ENCODE measurements around a stretch of chr2.

DNA sequence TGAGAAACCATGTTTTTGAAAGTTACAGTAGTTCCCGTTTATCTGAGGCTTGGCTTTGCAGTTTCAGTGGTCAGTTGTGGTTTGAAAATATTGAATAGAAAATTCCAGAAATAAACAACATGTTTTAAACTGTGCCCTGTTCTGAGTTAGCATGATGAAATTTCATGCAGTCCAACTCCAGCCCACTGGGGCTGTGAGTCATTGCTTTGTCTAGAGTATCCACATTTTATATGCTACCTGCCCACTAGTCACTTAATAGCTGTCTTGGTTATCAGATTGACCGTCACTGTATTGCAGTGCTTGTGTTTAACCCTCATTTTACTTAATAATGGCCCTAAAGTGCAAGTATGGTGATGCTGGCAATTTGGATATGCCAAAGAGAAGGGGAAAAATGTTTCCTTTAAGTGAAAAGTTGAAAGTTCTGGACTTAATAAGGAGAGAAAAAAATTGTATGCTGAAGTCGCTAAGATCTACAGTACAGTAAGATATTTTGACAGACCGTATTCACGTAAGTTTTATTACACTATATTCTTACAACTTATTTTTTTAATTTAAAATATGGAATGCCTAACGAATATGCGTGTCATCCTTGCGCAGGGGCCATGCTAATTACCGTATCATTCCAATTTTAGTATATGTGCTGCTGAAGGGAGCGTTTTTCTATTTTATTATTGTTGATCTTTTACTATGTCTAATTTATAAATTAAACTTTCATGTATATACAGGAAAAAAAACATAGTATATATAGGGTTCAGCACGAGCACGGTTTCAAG lies 47.8 kb downstream of the ZNF638 start:
- RRBS: no CpG with 5 or more reads among the region's 12 CpGs

DNA sequence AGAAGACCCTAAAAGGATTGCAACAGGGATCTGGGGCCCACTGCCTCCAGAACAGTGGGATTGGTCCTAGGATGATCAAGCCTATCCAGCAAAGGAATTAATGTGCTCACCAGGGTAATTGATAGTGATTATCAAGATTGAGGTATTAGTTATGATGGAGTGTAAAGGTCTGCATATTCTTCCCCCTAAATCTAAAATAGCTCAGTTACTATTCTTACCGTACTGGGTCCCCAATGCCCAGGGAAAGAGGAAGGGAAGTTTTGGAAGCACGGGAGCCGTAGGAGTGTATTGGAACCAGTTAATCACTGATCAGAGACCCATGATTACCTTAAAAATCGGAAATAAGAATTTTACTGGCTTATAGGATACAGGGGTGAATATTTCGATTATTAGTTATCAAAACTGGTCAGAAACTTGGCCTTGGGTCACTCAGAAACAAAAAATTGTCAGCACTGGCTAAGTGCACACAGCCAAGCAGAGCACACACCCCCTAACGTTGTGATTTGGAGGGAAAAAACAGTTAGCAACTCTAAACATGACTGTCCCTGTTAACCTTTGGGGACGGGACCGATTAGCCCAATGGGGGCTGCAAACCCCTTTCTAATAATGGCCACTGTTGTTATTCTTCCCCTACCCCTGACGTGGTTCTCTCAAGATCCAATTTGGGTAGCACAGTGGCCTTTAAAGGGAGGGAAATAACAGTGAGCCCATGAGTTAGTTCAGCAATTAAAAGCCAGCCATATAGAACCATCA lies 58.9 kb downstream of the ZNF638 start:
- RRBS: no CpG with 5 or more reads among the region's 9 CpGs

- RRBS: no CpG with 5 or more reads among the region's 5 CpGs
Measured at GRCh38 chr2:71456218-71456618, 10.3 kb upstream of the DYSF start.

- RRBS: 80% methylated on average over 1 of the region's 5 CpGs
Measured at GRCh38 chr2:71458608-71459110, 7.8 kb upstream of the DYSF start.

DNA sequence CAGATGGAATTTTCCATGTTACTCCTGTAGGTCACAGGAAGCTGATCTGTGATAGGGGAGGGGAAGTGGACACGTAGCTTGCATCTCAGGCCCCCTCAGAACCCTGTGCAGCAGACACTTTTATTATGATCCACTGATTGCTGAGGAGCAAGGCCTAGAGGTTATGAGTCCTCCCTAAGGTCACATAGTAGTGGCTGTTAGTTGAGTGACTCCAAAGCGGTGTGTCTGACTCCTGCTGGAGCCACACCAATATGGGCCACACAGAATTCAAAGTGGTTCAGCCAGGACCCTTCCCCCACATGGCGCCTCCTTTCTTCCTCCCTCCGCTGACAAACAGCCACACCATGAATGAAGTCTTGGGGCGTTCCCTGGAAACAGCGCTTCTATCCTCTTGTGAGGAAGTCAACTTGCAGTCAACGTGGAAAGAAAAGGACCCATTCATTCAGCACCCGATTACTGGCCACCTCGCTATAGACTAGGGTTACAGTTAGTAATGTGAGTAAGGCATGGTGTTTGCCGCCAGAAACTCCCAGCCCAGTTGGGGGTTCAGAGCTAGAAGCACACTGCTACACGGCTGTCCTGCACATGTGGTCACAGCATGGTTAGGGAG lies 8.5 kb downstream of the DYSF start:
- RRBS: no CpG with 5 or more reads among the region's 11 CpGs

DNA sequence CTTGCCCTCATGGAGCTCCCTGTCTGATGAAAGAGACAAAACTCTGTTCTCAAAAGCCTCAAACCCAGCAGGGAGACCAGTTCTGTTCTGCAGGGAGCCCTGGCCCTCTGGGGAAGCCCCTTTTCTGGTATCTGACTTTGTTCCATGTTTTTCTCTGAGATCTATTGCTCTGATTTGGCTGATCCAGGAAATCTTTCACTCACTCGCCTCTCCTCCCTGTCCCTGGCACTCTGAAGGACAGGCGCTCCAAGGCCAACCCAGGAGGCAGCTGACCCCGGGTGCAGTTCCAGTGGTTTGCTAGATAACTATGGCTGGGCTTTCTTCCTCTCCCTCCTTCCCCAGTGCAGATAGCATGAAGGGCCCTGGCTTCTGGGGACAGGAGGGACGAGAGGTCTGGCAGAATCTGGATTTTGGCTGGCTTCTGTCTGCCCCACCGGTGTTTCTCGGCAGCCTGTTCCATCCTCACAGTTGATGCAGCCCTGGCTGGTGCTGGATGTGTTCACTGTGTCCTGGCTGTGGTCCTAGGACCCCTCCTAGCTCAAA lies 149.0 kb downstream of the DYSF start:
- RRBS: no CpG with 5 or more reads among the region's 6 CpGs

GRCh38 chr2:71716527-71717545 lies 250.3 kb downstream of the DYSF start:
- RRBS: no CpG with 5 or more reads among the region's 18 CpGs

- RRBS: under 1% methylated on average over 15 of the region's 57 CpGs
Measured at GRCh38 chr2:72148098-72148688, 531 bp upstream of the CYP26B1 start.

DNA sequence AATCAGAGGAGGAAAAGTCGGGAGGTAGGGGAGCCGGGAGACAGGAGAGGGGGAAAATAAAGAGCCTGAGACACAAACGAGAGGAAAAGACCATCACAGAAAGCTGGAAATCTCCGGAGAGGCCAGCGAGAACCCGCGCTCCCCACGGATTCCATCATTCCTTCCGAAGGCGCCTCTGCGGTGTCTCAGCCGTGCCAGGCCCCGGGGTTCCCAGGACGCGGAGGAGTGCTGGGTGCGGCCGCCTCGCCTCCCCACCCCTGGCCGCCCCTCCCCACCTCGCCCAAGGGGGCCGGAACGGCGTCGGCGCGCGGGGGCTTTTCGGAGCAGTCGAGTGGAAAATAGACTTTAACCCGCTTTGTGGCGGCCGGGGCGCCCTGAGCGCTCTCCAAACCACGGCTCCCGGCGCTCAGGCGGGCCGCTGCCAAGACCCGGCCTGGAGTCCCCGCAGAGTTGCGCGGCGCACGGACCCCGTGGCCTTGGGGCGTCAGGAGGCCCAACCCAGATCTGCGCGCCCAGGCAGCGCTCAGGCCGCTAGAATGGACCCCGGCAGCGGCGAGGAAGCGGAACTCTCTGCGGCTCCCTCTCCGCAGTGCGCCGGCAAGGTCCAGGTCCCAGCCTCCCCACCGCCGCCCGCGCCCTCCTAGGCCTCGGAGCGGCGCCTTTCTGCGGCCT lies 1.4 kb upstream of the EMX1 start:
- RRBS: 2% methylated on average over 44 of the region's 67 CpGs

DNA sequence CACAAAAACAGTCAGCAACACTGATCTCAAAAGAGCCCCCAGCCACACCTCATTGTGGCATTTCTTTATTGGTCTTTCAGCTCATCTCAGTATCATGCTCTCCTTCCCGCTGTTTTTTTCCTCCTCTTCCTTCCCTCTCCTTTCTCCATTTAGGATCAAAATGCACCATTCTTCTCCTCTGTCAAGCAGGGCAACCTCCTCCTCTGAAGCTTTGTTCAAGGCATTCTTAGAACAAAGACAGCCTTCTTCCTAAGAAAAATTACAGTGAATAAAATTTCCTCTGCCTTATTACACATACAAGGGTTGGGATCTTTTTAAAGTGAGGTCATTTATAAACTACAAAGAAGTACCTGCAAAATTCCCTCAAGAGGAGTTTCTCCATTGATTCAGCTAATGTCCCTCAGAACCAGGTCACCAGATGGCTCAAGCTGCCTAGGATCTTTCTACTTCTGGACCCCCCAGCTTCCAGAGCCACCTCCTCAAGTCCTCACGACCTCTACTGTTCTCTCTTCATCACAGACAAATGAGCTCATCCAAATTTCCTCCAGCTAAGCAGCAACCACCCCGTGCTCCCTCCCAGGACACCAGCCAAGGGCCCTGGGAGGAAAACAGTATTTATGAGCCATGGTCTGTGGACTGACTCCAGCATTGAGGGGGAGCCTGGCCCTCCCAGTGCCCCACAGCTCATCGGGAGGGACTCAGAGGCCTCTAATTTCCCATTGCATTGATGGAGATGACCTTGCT lies 18.0 kb downstream of the SFXN5 start:
- RRBS: no CpG with 5 or more reads among the region's 4 CpGs

DNA sequence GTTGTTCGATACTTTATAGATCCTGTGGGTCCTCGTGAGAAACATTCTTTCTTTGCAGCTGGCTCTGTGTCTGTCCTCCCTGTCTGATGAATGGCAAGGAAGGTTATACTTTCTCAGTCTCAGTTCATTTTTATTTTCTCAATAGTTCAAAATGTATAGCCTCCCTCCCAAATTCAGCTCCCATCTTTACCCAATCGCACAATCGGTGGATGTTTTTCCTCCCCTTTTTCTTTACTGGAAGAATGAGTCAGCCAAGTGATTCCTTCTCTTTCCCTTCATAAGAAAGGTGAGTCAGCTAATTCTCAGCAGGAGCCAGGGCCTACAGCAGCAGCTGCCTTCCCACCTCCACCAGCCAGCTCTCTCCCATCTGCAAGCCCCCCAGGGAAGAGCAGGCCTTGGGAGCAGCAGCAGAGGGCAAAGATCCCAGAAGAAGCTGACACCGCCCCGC lies 7.7 kb downstream of the SFXN5 start:
- RRBS: no CpG with 5 or more reads among the region's 6 CpGs

DNA sequence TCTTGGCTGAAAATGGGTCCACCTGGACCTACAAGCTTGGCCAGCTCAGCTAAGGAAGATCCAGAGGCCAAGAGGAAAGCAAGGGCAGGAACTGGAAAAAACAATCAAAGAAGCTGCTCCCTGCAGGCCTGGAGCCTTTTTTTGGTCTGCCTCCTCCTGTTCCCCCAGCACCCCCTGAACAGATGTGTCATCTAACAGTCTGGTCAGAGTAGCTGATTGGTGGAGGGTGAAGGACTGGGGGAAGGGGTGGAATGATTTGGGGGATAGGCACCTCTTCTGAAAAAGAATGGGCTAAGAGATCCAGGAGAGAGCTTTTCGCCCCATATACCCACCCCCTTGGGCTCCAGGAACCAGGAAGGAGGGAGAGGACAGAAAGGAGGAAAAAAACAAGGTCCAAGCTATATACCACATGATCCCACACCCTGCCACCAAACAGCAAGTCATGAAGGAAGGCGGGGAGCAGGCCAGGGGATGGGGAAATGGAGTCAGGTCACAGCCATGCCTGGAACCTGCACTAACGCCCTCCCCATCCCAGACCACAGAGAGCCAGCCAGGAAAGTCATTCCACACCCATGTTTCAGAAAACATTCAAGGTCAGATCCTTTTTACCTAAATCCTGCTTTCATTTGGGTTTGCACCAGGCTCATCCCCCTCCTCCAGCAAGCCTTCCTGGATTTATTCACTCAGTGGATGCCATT lies 2.0 kb downstream of the RAB11FIP5 start:
- RRBS: no CpG with 5 or more reads among the region's 3 CpGs

- RRBS: no CpG with 5 or more reads among the region's 12 CpGs
Measured at GRCh38 chr2:73602074-73602548, 40.1 kb downstream of the NAT8 start.

DNA sequence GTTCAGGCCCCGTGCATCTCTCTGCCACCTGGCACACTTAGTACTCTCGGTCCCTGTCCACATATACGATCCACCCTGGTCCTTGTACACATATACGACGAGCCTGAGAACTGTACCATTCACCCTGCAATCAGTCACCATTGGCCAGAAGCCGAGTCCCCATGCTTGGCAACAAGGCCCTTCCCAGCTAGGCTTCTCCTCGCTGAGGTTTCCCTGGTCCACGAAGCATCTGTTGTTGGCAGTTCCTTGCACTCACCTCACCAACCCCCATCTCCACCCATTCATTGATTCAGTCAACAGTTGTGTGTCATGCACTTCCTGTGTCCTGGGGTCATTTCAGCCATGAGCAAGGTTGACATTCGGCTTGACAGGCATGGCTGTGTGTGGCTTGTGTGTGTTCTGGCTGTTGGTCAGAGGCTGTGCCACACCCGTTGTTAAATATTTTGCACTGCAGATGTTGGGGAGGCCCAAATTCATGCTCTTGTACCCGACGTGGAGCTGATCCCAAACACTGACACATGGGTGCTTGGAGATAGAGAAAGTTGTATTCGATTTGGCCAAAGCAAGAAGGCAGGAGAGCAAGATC lies 489 bp upstream of the NAT8 start:
- RRBS: no CpG with 5 or more reads among the region's 13 CpGs

DNA sequence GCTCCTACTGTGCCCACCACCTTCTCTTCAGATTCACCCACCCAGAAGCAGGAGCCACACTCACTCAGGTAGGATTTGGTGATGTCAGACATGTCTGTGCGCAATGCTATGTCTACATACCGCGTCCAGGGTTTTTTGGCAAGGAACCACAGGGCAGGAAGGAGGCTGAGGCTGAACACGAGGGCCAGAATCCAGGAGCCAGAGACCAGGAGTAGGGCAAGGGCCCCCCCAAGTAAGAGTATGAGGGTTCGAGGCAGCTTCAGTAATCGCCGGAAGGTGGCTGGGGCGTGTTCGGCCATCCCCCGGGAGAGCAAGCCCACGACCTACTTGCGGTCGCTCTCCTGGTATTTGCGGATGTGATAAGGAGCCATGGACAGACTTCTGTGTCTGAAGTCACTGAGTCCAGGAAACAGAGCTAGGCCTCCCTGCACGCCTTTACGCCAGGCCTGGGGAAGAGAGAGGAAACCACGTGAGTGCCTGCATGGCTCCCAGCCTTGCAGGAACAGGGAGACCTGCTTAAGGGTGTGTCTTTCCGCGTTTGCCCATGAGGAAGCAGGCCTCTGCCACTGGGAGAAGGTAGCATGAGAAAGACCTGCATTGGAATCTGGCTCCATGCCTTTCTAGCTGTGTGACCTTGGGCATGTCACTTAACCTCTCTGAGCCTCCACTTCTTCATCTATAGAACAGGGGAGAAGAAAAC lies 36.1 kb downstream of the TPRKB start:
- RRBS: no CpG with 5 or more reads among the region's 19 CpGs

GRCh38 chr2:73838744-73839193 lies 10.0 kb downstream of the STAMBP start:
- RRBS: no CpG with 5 or more reads among the region's 2 CpGs

DNA sequence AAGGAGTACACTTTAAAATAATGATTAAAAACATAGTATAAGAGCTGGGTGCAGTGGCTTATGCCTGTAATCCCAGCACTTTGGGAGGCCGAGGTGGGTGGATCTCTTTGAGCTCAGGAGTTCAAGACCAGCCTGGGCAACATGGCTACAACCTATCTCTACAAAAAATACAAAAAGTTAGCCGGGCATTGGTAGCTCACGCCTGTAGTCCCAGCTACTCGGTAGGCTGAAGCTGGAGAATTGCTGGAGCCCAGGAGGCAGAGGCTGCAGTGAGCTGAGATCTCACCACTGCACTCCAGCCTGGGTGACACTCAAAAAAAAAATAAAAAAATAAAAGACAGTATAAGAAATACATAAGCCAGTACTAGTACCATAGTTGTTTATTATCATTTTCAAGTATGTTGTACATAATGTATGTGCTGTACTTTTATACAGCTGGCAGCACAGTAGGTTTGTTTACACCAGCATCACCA lies 15.5 kb upstream of the DGUOK start:
- RRBS: no CpG with 5 or more reads among the region's 4 CpGs

- RRBS: 5% methylated on average over 6 of the region's 15 CpGs
Measured at GRCh38 chr2:73925755-73926553, 726 bp upstream of the DGUOK start.

- RRBS: no CpG with 5 or more reads among the region's 9 CpGs
Measured at GRCh38 chr2:74020977-74021790, 36.5 kb downstream of the TET3 start.

DNA sequence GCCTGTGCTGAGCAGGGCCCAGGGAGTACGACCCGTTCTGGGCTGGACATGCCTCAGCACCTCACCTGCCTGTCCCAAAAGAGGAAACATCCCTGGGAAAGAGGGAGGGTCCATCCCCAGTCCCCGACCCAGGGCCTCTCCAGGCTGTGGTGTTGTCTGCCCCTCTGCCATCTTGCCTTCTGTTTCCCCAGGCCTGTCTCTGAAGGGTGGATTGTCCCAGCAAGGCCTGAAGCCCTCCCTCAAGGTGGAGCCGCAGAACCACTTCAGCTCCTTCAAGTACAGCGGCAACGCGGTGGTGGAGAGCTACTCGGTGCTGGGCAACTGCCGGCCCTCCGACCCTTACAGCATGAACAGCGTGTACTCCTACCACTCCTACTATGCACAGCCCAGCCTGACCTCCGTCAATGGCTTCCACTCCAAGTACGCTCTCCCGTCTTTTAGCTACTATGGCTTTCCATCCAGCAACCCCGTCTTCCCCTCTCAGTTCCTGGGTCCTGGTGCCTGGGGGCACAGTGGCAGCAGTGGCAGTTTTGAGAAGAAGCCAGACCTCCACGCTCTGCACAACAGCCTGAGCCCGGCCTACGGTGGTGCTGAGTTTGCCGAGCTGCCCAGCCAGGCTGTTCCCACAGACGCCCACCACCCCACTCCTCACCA lies 47.4 kb downstream of the BOLA3 start:
- RRBS: no CpG with 5 or more reads among the region's 20 CpGs